ENCODE results near the gene FIGNL1.

DNA sequence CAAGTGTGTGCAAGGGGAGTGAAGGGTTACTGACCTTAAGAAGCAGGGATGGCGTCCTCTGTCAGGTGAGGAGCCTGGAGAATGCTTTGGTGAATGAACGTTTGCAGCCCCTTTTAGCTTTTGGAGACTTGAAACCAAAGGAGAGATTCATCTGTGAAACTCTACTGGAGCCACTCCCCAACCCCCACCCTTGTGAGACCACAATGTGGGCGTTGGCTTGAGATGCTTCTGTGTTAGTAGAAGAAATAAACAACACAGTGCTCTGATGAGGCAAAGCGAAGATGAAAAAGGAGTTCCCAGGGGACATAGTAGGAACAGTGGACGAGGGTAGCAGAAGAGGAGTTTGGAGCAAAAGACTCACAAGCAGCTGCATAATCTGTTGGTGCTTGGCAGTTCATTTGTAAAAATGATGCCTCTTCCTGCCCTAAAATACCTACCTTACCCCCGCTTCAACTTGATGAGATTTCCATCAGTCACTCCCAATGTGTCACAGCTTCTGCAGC is 56.3 kb downstream of the FIGNL1 start:
- PRO-cap = unidirectional peak, plus-strand start at position 255 of the sequence

DNA sequence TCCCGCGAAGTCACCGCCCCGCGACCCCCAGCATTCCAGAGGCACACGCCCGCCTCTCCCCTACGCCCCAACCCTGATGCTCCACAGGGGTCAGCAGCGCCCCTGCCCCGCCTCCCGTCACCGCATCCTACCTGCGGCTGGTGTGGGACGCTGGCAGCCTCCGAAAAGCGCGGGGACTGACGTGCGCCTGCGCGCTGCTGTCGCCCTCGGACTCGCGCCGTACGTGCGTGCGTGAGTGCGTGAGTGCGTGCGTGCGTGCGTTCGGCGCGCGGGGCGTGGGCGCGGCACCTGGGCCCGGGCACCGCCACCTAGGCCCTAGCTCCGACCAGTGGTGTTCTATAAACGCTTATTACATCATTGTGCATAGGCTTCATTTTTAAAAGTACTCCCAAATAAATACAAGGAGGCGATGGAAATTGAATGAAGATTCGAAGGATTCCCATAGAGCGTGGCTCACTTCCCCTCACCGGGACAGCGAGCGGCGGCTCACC is at the start of gene FIGNL1:
Gene FIGNL1, minus strand, starts transcription at position 181 of the 491 bp plus-strand sequence.
- PRO-cap = bidirectional peak, plus-strand start at position 318 of the sequence, minus-strand start at position 178 of the sequence

DNA sequence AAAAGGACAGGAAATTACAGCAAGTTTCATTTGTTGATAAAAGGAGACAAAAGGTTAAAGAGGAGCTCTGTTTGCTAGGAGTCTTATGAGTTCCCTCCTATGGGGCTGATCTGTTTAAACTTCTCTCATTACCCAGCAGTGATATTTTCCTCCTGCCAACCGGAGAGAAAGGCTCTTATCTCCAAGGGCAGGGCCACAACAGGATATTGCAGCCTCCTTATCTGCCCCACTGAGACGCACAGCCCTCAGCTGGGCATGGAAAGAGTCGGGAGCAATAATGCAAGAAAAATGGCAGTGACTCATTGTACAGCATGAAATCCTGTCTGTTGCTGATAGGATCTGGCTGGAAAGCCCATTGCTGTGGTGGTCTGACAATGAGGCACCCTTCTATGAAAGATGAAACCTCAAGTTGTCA is 46.8 kb upstream of the FIGNL1 start:
- PRO-cap = no peak

GRCh38 chr7:50507834-50508665 is 57.2 kb downstream of the DDC start:
- PRO-cap = no peak

GRCh38 chr7:50690786-50691452 is 91.8 kb downstream of the GRB10 start:
- PRO-cap = no peak

DNA sequence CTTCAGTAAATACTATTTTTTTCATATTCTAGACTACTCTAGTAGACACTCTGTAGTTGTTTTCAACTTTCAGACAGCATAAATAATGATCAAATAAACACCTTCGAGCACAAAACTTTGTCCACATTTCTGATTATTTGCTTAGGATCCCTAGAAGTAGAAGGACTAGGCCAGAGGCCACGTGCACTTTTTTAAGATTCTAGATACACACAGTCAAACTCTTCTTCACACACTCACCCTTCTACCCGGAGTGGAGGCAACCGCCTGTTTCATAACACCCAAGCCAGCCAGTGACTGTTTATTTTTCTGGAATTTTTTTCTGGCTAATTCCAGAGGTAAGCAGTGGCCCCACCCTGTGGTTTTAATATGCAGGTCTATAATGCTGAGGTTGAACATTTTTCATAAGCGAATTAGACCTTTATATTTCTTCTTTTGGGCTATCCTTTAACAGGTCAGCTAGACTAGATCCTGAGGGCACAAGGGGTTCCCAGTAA is 76.4 kb downstream of the GRB10 start:
- PRO-cap = no peak

GRCh38 chr7:50759268-50759501 is 23.5 kb downstream of the GRB10 start:
- PRO-cap = no peak

DNA sequence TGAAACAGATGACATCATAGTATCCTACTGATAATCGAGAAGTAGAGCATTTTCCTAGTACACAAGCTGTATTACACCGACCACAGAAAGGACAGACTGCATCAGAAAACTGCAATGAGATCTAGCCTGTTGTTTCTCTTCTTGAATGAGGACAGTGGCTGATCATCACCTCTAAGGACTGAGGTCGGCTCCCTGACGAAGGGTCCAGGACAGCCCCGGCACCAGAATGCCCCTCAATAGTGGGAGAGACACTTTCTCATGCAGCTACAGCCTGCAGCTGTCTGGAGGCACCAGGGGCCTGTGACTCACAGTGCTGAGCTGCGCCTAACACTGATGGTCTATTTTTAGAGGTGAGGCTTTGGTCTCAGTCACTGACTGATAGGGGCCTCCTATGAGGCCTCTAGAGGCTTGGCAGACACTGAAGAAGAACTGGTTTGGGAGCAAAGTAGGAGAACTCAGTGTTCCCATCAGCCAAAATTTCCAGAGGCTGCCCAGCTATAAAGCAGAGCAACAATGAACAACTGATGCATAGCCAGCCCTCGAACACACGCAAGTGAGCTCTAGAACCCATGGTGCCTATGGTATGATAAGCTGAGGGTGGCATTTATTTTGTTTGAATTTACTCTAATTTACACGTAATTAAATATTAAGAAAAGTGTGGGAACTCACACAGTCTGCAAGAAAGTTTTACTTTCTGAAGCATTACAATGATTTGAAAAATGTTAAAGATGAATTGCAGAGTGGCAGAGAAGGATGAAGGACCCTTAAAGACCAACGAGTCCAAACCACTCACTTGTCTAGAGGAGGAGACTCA is 130.0 kb downstream of the COBL start:
- PRO-cap = no peak

DNA sequence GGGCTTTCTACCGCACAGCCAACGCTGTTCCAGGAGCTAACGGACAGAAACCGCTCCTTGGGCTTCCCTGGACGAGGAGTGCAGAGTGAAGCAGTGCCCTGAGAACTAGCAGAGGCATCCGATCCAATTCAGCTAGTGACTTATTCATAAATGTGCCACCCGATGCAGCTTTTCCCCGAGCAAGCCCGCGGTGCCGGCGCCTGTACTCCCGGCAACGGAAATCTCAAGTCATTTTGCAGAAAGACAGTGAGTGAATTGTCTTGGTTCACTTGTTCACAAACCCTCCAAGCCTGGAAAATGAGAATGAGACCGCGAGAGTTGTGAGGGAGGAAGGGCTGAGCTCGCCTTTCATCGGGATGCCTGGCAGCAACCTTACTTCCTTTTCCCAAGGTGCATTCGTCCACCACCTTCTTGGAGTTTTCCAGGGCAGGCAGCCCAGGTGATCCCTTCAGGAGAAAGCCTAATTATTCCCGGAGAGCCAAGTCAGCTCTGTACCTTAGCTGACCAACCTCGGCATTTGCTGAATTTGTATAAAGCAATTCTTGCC is 87.4 kb downstream of the COBL start:
- PRO-cap = no peak

GRCh38 chr7:51289658-51290504 is 26.7 kb downstream of the COBL start:
- PRO-cap = no peak

DNA sequence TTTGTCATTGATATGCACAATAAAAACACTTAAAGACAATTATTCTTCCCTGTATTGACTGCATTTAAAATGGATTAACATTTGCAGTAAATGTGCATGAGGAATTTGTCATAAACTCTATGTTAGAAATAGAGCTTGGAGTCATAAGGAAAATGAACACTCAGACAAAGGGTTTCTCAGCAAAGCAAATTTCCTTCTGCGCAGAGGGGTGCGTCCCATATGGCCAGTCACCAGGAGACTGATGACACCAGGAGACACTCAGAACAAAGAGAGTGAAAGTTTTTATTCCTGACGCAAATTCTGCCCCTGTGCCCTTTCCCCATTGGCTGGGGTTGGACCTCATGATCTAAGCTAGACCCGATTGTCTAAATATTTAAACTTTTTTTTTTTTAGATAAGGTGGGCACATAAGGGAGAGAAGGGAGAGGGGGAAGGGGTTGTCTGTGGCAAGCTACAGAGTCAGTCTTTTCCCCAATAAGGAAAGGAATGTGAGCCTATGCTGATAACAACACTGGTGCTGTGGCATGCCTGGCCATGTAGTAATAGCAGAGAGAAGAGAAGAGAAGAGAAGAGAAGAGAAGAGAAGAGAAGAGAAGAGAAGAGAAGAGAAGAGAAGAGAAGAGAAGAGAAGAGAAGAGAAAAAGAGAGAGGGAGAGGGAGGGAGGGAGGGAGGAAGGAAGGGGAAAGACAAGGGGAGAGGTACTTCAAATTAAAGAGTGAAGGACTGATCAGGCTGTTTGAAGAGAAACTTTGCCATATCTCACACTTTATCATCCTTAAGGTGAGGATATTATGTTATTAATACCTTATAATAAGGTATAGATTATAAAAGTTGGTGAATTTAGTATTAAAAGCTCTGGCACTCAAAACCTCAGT is 202.1 kb downstream of the POM121L12 start:
- PRO-cap = no peak

- PRO-cap = unidirectional peak, plus-strand start at chr7:53366058
These were observed 330.4 kb downstream of the POM121L12 start for GRCh38 chr7:53365847-53366133.

DNA sequence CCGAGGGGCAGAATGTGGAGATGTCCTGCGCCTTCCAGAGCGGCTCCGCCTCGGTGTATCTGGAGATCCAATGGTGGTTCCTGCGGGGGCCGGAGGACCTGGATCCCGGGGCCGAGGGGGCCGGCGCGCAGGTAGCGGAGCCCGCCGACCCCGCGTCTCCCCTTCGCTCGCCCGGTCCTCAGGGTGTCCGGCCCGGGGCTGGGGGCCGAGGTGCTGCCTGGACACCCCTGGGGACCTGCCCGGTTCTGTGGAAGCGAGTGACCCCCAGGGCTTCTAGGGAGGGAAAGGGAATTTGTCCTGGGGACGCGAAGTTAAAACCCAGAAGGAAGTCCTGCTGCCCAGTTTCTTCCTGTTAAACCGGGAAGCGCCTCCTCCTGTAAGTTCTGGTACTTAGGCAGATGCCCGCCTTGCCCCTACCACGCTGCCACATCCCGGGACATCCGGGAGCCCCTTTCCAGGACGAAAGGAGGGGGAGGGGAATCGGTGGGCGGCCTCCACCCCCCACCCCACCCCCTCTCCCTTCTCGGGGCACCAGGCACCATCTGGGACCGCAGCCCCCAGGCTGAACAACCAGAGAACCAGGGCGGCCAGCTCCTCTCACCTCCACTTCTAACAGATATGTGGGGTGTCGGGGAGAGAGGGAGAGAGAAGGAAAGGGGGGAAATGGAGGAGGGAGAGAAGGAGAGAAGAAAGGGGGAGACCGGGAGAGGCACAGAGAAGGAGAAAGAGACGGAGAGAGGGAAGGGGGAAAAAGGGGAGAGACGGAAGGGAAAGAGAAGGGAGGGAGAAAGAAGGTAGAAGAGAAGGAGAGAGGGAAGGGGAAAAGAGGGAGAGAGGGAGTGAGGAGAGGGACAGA is 2.7 kb downstream of the VSTM2A start:
- PRO-cap = no peak

- PRO-cap = no peak
These were observed 52.3 kb upstream of the SEC61G start for GRCh38 chr7:54811374-54811631.

- PRO-cap = no peak
These were observed 122.7 kb upstream of the SEC61G start for GRCh38 chr7:54881796-54882044.

- PRO-cap = no peak
These were observed 102.7 kb upstream of the EGFR start for GRCh38 chr7:54916133-54916532.

GRCh38 chr7:55019790-55020147 is 952 bp downstream of the EGFR start:
- PRO-cap = no peak

DNA sequence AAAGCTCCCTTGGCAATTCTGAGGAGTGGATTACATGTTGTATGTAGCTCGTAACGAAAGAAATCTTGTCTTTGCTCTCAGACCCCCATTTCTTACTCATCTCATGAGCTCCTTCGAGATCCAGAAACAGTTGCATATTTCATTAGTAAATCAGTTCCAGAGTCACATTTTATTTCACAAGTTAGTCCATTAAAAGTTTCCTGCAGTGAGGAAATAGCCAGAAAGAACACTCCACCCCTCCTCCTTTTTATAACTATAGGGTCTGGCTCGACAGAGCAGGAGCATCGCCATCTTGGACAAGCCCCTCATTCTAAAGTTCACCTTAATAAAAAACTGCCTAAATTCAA is 7.3 kb downstream of the EGFR start:
- PRO-cap = no peak

DNA sequence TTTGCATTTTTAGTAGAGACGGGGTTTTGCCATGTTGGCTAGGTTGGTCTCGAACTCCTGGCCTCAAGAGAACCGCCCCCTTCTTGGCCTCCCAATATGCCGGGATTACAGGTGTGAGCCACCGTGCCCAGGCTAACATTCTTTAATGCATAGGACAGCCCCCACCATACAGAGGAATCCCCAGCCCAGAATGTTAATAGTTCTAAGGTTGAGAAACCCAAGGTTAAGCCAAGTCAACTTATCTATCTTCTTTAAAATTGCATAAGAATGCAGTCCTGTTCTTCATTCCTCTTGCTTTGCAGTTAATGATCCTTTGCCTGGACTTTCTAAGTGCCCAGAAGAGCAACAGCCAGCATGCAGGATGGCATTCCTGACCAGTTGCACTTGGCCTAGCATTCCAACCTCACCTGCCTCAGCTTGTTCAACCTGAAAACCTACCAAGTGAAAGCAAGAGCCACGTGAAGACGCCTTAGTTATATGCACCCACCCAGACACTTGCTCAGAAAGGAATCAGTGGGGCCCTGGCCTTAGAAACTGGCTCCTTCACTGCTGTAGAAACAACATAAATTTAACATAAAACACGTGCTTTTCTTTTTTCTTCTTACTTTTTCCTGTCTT is 24.8 kb downstream of the EGFR start:
- PRO-cap = no peak

DNA sequence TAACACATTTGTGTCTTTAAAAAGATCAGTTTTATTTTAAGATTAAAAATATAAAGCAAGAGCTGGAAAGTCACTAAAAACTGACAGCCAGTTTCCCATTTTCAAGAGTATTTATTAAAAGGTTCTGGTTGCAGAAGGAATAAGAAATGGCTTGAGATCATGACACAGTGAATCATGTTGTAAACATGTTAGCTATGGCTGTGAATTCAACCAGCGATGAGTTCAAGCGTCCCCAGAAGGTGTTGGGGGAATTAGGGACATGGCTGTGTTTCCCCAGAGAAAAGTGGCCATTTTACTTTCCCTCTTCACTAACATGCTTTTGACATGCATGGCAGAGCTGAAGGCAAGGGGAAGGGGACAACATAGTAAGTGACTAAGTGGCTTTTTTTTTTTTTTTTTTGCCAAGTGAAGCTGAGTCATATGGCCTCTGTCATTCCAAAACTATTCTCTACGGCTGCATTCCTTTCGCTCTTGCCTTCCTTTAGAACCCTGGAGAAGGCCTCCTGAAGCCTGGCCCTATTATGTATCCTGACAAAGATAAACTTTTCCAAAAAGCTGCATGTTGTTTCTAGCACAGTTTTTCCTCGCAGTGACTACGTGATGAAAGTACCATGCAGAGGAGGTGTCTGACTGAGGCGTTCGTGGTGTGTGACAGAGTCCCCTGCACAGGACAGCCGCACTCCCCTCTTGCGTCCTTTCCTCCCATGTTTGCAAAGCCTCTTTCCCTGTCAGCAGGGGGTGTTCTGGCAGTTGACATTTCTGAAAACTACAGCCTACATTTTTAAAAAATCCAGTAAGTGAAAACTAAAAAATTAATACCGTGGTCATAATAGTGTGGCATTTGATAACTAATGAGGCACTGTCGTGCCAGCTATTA is 46.9 kb downstream of the EGFR start:
- PRO-cap = no peak